Astrocyte (in vitro differentiated cells and primary cell): ENCODE results near the genes B4GALT6, RNF138 and MAPRE2.

GRCh38 chr18:31684453-31685053, at the start of gene B4GALT6:
Gene B4GALT6 (minus strand): TSS chr18:31684581.
- PRO-cap: no peak
- RRBS, 2 experiments: 1% methylated on average over 23 to 34 of the region's 71 CpGs

DNA sequence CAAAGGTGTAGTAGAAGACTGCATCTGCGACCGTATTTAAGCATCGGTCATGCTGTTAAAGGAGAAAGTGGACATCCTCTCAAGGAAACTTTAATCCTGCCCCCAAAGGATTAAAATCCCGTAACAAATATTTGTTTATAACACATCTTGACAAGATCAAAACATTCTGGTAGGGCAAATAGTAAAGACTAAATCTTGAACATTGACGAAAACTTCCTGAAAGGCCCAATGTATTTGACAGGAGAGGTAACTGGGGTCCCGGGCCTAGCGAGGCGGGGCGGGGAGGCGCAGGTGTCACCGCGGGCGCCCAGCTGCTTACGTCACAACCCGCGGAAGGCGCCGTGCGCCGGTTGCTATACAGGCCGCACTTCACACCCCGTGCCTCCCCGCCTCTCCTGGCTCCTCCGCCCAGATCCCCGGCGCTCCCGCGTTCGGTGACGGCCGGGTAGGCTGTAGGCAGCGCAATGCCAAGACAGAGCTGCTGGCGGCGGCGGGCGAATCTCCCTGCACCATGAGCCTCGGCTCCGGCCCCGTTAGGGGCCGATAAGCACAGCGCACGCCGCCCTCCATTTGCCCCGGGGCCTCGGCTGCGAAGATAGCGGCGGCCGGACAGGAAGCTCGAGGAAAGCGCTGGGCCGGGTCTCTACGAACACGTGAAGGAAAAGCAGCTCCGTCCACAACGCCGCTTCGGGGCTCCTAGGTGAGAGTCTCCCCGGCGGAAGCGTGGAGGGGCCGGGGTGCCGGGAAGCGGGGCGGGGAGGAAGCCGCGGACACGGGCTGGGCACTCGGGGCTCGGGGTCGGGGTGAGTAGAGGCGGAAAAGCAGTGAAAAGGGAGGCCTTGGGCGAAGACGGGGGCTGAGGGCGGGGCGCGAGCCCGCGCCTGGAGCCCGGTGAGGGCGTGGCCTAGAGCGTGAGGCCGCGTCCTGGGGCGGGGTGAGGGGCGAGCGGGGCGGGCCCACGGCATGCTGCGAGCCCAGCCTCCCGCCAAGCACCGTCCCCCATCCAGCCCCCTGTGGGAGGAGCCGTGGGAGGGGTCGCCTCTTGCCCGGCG, at the start of gene RNF138:
Gene RNF138, plus strand, starts transcription at position 339 of the 1,052 bp plus-strand sequence.
- PRO-cap: bidirectional peak, plus-strand start outside the sequence, minus-strand start at position 805 of the sequence
- RRBS, 2 experiments: 1 to 2% methylated on average over 36 to 38 of the region's 96 CpGs

DNA sequence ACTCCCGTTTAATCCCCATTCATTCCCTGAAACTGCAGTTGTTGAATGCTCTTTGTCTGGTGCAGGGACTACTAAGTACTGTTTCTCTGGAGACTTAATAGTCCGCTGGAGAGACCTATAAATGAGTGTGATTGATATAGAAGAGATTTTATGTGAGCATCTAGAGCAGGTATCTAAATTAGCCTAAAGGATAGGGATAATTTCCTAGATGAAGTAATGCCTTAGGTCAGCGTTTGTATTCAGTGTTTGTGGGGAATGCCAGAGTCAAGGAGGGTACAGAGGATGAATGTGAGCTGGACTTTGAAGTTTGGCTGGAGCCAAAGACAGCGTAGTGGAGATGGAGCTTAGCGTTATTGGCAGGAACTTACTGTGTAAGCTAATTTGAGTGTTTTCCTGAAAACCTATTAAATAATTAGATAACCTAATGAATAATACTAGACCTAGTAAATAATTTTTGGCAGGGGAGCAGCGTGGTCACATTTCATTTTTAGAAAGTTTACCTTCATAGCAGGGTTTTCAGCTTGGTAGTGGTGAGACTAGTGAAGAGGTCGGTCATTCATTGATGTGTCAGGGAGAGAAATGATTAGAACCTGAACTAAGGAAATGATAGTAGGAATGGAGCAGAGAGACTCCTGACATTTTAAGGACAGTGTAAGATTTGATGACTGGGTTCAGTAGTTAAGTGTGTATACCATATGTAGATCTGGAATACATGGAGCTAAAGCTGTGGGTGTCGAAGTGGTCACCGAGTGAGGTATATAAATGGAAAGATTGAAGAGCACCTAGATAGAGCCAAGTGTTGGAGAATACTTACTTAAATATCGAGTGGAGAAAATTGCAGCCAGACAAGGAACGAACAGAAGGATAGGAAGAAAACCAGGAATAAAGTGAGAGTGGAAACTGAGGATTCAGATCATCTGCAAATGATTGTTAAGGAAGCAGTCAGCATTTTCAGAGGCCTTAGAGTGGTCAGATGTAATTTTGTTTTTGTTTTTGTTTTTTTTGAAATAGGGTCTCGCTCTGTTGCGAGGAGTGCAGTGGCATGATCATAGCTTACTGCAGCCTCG, 4.4 kb downstream of the RNF138 start:
- PRO-cap: no peak
- RRBS, 2 experiments: no CpG with 5 or more reads among the region's 14 CpGs

DNA sequence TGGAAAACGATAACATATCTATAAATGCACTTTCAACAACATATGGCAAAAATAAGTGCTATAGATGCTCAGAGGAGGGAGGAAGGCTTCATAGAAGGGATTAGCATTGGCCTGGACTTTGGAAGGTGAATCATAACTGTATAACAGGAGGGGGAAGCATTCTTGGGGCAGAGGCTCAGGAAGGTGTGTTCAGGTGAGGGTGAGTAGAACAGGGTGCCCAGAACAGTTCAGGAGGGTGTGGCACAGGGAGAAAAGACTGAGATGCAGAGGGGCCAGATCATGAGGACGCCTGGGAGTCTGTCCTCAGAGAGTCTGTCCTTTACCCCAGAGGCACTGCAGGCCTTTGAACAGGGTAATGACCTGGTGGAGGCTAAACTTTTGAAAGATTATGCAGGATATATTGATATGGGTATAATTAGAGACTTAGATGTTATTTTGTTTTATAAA, 29.3 kb upstream of the MEP1B start:
- PRO-cap: no peak
- RRBS, 2 experiments: no CpG with 5 or more reads among the region's 2 CpGs

GRCh38 chr18:32269845-32270680, 80.2 kb downstream of the MEP1B start:
- PRO-cap: no peak
- RRBS, 2 experiments: no CpG with 5 or more reads among the region's 20 CpGs

GRCh38 chr18:32381547-32382383, 88.9 kb downstream of the GAREM1 start:
- PRO-cap: no peak
- RRBS, 2 experiments: no CpG with 5 or more reads among the region's 3 CpGs

GRCh38 chr18:32412811-32413293, 57.8 kb downstream of the GAREM1 start:
- PRO-cap: no peak
- RRBS, 2 experiments: no CpG with 5 or more reads among the region's 10 CpGs

GRCh38 chr18:32721078-32721277, 51.8 kb downstream of the KLHL14 start:
- PRO-cap: no peak
- RRBS, 2 experiments: no CpG with 5 or more reads among the region's 3 CpGs

GRCh38 chr18:32772431-32772828, 393 bp downstream of the KLHL14 start:
- PRO-cap: no peak
- RRBS, 2 experiments: no CpG with 5 or more reads among the region's 6 CpGs

GRCh38 chr18:33819771-33820286, 241.8 kb downstream of the ASXL3 start:
- PRO-cap: no peak
- RRBS, 2 experiments: no CpG with 5 or more reads among the region's 20 CpGs

- PRO-cap: no peak
- RRBS, 2 experiments: no CpG with 5 or more reads among the region's 33 CpGs
Observed at GRCh38 chr18:33820551-33821814, 243.0 kb downstream of the ASXL3 start.

GRCh38 chr18:34221762-34222519, 2.8 kb downstream of the NOL4 start:
- PRO-cap: no peak
- RRBS, 2 experiments: no CpG with 5 or more reads among the region's 27 CpGs

DNA sequence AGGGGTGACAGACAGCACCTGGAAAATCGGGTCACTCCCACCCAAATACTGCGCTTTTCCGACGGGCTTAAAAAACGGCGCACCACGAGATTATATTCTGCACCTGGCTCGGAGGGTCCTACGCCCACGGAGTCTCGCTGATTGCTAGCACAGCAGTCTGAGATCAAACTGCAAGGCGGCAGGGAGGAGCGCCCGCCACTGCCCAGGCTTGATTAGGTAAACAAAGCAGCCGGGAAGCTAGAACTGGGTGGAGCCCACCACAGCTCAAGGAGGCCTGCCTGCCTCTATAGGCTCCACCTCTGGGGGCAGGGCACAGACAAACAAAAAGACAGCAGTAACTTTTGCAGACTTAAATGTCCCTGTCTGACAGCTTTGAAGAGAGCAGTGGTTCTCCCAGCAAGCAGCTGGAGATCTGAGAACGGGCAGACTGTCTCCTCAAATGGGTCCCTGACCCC, 106.7 kb upstream of the NOL4 start:
- PRO-cap: no peak
- RRBS, 2 experiments: no CpG with 5 or more reads among the region's 16 CpGs

- PRO-cap: no peak
- RRBS, 2 experiments: no CpG with 5 or more reads among the region's 7 CpGs
Observed at GRCh38 chr18:34738437-34739021, 28.4 kb downstream of the DTNA start.

GRCh38 chr18:34774312-34774511, 64.1 kb downstream of the DTNA start:
- PRO-cap: no peak
- RRBS, 2 experiments: no CpG with 5 or more reads among the region's 1 CpG

- PRO-cap: no peak
- RRBS, 2 experiments: no CpG with 5 or more reads among the region's 8 CpGs
Observed at GRCh38 chr18:34867487-34867989, 157.4 kb downstream of the DTNA start.

DNA sequence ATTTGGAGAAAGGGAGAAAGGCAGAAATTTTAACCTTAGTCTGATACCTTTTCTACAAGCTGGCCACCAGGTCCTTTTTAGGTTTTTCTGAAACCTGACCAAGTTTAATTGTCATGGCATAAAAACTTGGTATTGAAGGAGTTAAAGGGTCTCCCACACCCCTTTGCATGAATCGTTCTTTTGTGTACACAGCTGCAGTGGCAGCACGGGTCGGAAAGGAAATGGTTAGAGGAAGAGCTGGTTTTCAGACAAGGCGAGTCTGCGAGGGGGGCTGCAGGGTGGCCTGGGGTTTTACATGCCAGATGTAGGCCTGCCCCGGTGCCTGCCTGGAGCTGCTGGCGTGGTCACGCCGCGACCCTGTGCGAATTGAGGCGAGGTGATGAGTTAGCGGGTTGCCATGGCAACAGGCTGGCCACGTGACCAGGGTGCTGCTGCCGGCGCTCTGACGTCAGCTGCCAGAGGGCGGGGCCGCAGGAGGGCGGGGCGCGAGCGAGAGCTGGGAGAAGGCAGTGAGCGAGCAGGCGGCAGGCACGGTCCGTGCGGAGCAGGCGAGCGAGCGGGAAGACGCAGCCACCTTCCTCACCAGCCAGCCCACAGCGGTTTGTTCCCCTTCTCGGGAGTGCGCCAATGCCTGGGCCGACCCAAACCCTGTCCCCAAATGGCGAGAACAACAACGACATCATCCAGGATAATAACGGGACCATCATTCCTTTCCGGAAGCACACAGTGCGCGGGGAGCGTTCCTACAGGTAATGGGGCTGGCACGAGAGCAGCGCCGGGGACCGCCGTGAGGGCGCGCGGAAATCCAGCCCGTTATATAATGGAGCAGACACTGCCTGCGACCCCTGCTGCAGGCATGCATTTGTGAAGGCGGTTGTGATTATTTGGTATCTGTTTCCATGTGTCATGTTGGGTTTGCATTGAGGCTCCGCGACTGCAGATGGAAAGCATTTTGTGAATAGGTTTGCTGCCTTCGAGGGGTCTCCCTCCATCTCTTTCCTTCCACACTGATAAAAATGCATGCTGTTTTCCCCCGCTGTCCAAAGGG, at the start of gene MAPRE2:
Gene MAPRE2, plus strand, starts transcription at position 501 of the 1,048 bp plus-strand sequence.
- PRO-cap: bidirectional peak, plus-strand start at position 531 of the sequence, minus-strand start at position 337 of the sequence; unidirectional peak, plus-strand start at position 676 of the sequence
- RRBS, 2 experiments: 1 to 2% methylated on average over 7 to 13 of the region's 58 CpGs

GRCh38 chr18:35159007-35159365, 81.8 kb upstream of the ZNF397 start:
- PRO-cap: no peak
- RRBS, 2 experiments: no CpG with 5 or more reads among the region's 3 CpGs

GRCh38 chr18:35289173-35290080, 602 bp downstream of the ZSCAN30 start:
- PRO-cap: no peak
- RRBS, 2 experiments: no CpG with 5 or more reads among the region's 15 CpGs

DNA sequence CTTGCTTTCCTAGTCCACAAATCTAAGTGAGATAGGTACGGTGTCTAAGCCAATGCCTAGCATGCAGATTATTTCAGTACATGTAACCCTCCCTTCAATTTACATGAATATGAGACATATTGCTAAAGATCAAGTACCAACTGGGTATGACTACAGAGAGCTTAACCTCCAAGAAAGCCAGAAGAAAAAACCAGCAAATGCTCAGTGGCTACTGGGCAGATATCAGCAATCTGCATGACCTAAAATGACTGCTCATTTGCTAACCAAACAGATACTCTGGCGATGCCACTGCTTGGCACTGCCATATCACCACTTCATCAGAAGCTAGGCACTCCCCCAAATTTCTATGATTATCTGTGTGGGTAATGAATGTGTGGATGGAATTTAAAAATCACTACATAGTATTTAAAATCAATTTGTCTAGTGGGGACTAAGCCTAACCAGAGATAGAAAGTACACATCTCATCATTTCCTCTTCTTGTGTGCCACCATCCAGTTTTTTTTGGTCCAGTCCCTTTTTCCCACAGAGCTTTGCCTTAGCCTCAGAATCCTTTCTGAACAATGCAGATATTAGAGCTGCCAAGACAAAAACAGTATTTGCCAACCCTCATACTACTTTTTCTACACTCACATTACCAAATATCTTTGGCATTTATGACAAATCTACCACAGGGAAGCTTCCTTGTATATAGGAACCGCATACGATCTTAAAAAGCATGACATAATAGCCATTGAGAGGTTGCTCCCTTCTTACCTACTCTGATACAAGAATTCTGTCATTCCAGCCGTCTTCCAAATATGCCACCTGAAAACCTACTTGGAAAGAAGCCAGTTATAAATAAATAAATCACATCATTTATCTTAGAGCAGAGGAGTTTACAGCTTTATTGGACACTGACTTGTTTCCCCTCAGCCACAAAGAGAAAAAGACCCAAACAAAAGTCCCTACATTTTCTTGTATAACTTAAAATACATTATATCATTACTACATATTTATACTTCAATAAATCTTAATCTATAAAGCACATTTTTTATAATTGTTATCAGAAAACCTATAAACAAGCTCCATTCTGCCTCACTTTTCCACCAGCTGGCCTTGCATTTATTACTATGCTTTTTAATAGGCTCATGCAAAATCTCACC, 9.5 kb downstream of the ZNF24 start:
- PRO-cap: no peak
- RRBS, 2 experiments: no CpG with 5 or more reads among the region's 5 CpGs